GM06990 (cell line): ENCODE results near the gene SLC5A7.

- RRBS: no CpG with 5 or more reads among the region's 10 CpGs
Observed at GRCh38 chr2:106144620-106145148, 49.4 kb downstream of the UXS1 start.

- RRBS: 38% methylated on average over 3 of the region's 35 CpGs
Observed at GRCh38 chr2:106887408-106887975, 1.5 kb upstream of the ST6GAL2 start.

GRCh38 chr2:107986030-107987104 is at the start of gene SLC5A7:
Gene SLC5A7 (plus strand): TSS chr2:107986524.
- RRBS: 50% methylated on average over 29 of the region's 78 CpGs

GRCh38 chr2:108215706-108216195 is 24.0 kb upstream of the SULT1C3 start:
- RRBS: no CpG with 5 or more reads among the region's 5 CpGs

DNA sequence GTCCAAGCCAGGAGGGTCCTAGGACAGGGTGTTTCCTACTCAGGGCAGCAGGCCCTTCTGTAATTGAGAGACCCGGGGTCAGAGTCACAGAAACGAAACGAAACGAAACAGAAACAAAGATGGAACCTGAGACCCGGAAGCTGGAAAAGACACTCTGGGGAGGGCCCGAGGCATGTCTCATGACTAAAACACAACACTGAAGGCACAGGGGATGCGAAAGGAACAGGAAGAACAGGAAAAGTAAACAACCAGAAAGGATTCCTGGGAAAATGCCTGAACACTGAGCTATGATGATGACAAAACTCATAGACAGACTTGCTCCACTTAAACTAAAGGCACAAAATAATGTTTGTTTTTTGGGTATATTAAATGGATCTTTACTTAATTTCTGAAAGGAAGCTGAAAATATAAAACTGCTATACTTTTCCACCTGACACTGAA is 16.7 kb upstream of the SULT1C2 start:
- RRBS: 74% methylated on average over 2 of the region's 7 CpGs

- RRBS: no CpG with 5 or more reads among the region's 12 CpGs
Observed at GRCh38 chr2:108316568-108317170, 28.0 kb downstream of the SULT1C2 start.

GRCh38 chr2:108469856-108471005 is 21.2 kb downstream of the GCC2 start:
- RRBS: no CpG with 5 or more reads among the region's 7 CpGs

GRCh38 chr2:108579602-108580601 is 45.6 kb downstream of the LIMS1 start:
- RRBS: no CpG with 5 or more reads among the region's 10 CpGs

DNA sequence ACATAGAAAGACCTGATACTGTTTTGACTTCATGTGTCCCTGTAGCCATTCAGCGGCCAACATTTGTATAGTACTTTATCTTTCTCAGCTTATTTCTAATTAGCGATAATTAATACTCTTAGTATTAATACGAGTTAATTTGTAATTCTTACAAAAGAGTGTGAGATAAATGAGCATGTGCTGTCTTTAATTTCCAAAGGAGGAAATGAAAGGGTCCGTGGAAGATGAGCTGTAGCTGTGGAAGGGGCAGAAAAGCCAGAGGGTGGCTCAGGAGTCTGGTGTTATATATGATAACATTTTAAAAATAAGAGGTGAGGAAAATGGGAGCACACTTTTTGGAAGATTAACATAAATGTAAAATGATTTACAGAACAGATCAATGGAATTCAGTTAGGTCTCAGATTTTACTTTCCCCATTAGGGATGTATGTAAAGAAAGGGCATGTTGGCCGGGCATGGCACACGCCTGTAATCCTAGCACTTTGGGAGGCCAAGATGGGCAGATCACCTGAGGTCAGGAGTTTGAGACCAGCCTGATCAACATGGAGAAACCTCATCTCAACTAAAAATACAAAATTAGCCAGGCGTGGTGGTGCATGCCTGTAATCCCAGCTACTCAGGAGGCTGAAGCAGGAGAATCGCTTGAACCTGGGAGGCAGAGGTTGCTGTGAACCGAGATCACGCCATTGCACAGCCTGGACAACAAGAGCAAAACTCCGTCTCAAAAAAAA is 62.0 kb downstream of the LIMS1 start:
- RRBS: no CpG with 5 or more reads among the region's 11 CpGs

- RRBS: no CpG with 5 or more reads among the region's 11 CpGs
Observed at GRCh38 chr2:108601156-108601675, 66.9 kb downstream of the LIMS1 start.

GRCh38 chr2:108763202-108764465 is 22.9 kb upstream of the CCDC138 start:
- RRBS: no CpG with 5 or more reads among the region's 21 CpGs

- RRBS: no CpG with 5 or more reads among the region's 2 CpGs
Observed at GRCh38 chr2:108765519-108766164, 20.9 kb upstream of the CCDC138 start.

DNA sequence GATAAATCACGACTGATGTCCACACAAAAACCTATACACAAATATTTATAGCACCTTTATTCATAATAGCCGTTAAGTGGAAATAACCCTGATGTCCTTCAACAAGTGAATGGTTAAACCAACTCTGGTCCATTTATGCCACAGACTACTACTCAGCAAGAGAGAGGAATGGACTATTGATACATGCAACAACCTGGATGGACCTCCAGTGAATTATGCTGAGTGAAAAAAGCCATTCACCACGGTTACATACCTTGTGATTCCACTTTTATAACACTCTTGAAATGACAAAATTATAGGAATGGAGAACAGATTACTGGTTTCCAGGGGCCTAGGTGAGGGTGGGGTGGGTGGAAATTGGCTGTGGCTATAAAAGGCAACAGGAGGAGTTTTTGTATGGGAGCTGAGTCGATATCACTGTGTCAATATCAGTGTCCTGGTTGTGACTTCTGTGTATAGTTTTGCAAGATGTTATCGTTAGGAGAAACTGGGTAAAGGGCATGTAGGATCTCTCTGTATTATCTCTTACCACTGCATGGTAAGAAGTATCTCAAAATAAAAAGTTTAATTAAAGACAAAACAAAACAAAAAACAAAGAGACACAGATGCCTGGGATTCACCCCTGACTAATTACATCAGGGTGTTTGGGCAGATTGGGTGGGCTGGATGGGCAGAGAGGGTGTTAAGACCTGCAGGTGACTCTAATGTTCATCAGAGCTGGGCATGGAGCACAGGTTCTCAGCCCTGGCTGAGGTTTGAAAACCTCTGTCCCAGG is 84.4 kb downstream of the EDAR start:
- RRBS: no CpG with 5 or more reads among the region's 5 CpGs

GRCh38 chr2:109143435-109144355 is 14.7 kb downstream of the SH3RF3 start:
- RRBS: 5% methylated on average over 3 of the region's 13 CpGs

GRCh38 chr2:109173717-109174572 is 44.9 kb downstream of the SH3RF3 start:
- RRBS: no CpG with 5 or more reads among the region's 11 CpGs

GRCh38 chr2:109195504-109196146 is 66.6 kb downstream of the SH3RF3 start:
- RRBS: no CpG with 5 or more reads among the region's 21 CpGs

- RRBS: no CpG with 5 or more reads among the region's 10 CpGs
Observed at GRCh38 chr2:109331667-109332217, 202.7 kb downstream of the SH3RF3 start.

DNA sequence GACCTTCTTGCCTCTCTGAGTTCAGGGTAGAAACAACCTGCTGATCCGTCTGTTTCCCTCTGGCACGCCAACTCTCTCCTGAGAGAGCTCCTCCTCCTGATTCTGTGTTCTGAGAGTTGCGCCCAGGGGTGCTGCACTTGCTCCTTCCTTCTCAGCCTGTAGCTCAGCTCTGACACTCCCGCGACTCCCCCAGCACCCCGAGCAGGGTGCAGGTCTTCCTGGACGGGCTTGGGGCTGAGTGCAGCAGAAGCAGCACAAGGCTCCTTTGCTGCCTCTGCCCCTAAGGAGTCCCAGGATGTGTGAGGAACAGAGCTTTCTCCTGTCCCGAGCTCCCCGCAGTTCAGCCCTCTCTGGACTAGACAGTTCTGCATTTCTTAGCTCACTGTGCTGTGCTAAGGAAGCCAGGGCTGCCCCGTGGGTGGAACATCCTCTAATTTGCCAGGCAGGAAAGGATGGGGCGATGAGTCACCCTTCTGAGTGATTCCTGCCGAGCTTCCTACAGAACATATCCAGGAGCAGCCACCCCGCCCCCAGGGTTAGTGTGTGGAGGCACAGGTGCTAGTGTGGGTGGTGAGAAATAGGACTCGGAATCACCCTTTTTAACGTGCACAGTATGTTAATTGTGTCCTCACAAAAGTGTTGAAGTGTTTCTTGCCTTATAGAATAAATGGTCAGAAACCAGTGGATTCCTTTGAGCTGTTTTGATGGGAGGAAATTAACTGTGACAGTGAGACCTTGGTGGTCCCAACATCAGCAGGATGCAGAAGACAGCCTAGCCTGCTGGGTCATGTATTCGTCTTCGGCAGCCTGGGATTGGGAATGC is 203.4 kb downstream of the SH3RF3 start:
- RRBS: no CpG with 5 or more reads among the region's 17 CpGs

DNA sequence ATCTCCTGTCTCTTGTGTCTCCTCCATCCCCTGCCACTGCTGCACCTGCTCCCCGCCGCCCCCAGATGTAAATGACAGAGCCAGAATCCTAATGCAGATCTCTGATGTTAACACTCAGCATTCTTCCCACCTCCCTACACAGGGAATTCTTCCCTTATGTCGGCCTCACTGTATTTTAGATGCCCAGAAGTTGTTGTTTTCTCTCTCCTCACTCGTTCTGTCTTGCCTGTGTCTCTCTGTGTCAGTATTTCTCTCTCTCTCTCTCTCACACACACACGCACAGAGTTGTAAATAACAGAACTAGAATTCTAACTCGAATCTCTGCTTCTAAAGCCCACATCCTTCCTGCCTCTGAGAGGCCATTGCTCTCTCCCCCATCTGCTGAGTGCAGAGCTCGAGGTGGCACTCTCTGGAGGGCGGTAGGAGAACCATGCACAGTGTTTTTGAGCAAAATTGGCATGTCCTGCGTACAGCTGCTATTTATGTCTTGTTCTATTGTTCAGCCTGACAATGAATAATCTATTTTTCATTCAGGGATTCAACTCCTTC is 219.8 kb downstream of the SH3RF3 start:
- RRBS: no CpG with 5 or more reads among the region's 9 CpGs

- RRBS: no CpG with 5 or more reads among the region's 5 CpGs
Observed at GRCh38 chr2:109609471-109609762, 4.3 kb downstream of the SEPTIN10 start.